Body of pancreas (tissue), 2 donors: ENCODE data around the genes ADGRL2 and SAMD13.

DNA sequence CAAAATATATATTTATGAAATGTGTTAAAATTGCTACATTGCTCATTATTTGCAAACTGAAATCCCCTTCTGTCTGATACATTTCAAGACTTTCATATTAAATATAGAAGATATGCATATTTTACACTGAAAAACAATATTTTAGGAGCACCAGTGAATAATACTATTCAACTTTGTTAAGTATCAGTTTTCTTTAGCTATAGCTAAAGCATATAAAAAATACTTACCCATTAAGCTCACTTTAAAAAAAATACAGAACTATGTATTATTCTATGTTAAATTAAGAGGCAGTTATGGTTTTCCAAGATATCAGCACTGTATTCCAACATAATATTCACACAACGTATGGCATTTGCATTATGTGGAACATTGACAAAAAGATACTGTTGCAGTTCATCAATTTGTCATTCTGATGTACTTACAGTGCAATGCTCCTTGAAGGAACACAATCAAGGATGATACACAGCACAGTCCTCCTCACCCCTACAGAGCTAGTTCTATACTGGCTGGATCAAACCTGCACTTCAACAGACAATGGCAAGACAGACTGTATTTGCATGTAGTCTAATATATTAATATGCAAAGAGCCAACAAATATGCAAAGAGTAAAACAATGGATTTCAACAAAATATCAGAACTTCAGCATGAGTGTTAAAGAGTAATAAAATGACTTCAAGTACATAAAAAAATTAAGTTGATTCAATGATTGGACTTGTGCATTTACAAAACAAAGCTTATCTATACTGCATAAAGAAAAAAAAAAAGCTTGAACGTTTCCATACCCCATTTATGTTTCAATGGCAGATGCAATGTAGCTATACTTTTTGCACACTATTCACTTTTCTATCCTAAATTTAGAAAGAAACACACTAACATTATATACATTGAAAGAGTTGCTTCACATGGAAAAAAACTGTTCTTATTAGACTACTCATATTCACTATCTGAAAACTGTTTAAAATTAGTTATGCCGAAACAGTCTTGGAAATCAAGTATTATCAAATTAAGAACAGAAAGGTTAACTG is 31.5 kb downstream of the FUBP1 start:
- PRO-cap: no peak
- RAMPAGE, long total RNA, 2 experiments: no peak in any of the 2 experiments

GRCh38 chr1:77951152-77951962 is 27.5 kb downstream of the FUBP1 start:
- PRO-cap: no peak
- RAMPAGE, long total RNA, 2 experiments: no peak in any of the 2 experiments

DNA sequence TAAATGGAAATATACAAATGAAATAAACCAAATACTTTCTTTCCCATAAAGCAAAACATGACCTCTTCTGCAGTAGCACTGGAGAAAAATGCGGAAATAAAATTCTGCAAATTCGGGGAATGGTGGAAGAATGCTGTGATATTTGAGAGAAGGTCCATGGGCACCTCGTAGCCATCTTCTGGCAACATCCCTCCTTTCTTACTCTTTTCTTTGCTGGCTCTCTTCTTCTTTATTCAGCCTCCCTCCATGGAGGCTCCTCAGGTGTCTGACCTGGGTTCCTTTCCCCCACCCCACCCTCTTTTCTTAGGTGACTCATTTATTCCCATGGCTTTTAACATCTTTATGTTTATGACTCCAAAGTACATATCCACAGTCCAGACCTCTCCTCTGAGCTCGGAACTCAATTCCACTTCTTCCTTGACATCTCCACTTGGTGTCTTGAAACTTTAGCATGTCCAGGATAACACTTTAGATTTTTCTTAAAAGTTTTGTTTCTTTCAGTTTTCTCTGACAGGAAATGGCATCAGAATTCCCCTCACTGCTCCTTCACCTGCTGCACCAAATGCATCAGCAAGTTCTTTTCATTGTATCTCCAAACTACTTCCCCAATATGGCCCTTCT is 95.7 kb downstream of the GIPC2 start:
- PRO-cap: no peak
- RAMPAGE, long total RNA, 2 experiments: no peak in any of the 2 experiments

DNA sequence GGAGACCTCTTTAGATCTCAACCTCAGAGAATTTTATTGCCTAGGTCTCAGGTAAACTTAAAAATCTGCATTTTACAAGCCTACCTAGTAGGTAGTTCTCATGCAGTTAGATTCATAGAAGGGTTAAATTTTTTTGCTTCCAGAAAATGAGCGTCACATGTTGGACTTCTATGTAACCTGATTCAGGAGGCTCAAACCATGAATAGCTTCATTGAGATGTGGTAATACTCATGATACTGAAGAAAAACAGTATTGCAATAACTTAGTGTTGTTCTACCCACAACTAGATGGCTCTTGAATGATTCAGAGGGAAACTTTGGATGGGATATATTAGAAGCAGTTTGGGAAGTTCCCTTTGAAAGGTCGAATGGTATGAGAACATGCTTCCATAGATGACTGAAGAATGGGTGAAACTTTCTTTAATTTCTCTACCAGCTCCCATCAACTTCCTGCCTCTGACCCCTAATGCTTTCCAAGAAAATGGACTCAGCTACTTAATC is 211.8 kb upstream of the PTGFR start:
- PRO-cap: no peak
- RAMPAGE, long total RNA, 2 experiments: no peak in any of the 2 experiments

DNA sequence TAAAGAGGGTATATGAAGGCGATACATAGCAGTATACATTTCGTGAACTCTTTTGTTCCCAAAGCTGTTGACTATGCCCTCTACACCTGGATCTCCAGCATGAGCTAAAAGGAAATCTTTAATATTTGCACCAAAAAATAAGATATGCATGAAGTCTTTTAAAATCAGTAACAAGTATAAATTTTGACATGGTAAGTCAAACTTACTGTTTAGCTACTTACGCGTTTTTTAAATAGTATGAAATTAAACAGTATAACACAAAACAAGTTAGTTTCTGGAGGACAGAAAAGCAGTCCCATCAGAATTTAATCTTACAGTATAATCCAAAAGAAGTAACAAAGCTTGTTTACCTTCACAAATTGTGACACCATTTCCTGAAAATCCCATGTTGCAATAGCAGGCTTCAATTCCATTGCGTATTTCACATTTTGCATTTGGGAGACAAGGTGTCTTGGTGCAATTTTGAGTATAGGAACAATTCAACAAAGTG is 1.8 kb downstream of the ADGRL4 start:
- PRO-cap: no peak
- RAMPAGE, long total RNA, 2 experiments: no peak in any of the 2 experiments

GRCh38 chr1:79262495-79263141 is 256.1 kb upstream of the ADGRL4 start:
- PRO-cap: no peak
- RAMPAGE, long total RNA, 2 experiments: no peak in any of the 2 experiments

GRCh38 chr1:81670222-81670775 is 130.4 kb upstream of the ADGRL2 start:
- PRO-cap: no peak
- RAMPAGE, long total RNA, 2 experiments: no peak in any of the 2 experiments

GRCh38 chr1:81699133-81699777 is 101.5 kb upstream of the ADGRL2 start:
- PRO-cap: no peak
- RAMPAGE, long total RNA, 2 experiments: no peak in any of the 2 experiments

- PRO-cap: bidirectional peak, plus-strand start at chr1:81801130, minus-strand start at chr1:81801046
- RAMPAGE, long total RNA, 2 experiments: start-site peak on the plus strand in 2 of 2 experiments, at chr1:81801401-81801510 at its widest, 65 to 69 reads per replicate
These were observed at the start of gene ADGRL2 for GRCh38 chr1:81800787-81801641. Gene ADGRL2, plus strand, starts transcription at chr1:81800934.

DNA sequence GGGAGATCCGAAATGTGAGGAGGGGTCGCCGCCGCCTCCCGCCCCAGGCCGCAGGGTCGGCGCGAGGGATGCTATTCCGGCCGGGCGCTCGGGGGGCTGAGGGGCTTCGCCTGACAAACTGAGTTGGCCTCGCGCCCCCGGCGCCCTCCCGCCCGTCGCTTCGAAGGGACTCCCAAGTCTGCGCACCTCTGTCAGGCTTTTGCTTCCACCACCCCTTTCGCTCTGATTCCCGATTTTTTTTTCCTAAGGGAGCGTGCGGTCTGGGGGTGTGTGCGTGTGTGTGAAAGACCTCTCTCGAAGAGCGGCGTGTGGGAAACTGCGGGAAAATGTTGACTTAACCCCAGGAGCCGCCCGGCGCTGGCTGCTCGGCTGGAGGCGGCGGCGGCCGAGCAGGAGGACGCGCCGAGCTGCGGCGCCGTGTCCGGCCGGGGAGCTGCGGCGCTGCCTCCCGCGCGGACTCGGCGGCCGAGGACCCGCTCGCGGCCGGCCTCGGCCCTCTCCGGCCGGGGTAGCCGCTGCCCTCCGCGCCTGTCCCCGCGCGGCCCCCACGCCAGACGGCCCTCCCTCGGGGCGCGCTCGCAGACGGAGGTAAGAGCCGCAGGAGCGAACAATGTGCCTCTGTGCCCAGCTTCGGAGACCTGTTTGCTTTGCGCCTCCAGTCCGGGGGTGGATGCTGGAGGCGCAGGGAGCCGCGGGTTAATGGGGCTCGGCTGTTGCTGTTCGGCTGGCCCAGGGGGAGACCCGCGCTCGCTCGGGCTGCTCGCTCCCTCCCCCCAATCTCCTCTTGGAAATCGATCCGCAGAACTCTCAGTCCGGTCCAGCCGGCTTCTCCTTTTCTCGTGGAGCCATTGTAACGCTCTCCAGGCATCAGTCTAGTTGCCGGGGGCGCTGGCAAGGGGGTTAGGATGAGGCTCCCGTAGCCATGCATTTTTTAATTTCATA is 1.2 kb downstream of the ADGRL2 start:
- PRO-cap: bidirectional peak, plus-strand start at position 418 of the sequence, minus-strand start at position 383 of the sequence; bidirectional peak, plus-strand start at position 870 of the sequence, minus-strand start at position 698 of the sequence
- RAMPAGE, long total RNA, 2 experiments: no peak in any of the 2 experiments

GRCh38 chr1:82162538-82162797 is 361.7 kb downstream of the ADGRL2 start:
- PRO-cap: no peak
- RAMPAGE, long total RNA, 2 experiments: no peak in any of the 2 experiments

GRCh38 chr1:83181982-83182962 is 816.7 kb downstream of the TTLL7 start:
- PRO-cap: no peak
- RAMPAGE, long total RNA, 2 experiments: no peak in any of the 2 experiments

- PRO-cap: no peak
- RAMPAGE, long total RNA, 2 experiments: no peak in any of the 2 experiments
These were observed 252.7 kb downstream of the TTLL7 start for GRCh38 chr1:83746200-83746670.

GRCh38 chr1:83764371-83764737 is 234.6 kb downstream of the TTLL7 start:
- PRO-cap: no peak
- RAMPAGE, long total RNA, 2 experiments: no peak in any of the 2 experiments

DNA sequence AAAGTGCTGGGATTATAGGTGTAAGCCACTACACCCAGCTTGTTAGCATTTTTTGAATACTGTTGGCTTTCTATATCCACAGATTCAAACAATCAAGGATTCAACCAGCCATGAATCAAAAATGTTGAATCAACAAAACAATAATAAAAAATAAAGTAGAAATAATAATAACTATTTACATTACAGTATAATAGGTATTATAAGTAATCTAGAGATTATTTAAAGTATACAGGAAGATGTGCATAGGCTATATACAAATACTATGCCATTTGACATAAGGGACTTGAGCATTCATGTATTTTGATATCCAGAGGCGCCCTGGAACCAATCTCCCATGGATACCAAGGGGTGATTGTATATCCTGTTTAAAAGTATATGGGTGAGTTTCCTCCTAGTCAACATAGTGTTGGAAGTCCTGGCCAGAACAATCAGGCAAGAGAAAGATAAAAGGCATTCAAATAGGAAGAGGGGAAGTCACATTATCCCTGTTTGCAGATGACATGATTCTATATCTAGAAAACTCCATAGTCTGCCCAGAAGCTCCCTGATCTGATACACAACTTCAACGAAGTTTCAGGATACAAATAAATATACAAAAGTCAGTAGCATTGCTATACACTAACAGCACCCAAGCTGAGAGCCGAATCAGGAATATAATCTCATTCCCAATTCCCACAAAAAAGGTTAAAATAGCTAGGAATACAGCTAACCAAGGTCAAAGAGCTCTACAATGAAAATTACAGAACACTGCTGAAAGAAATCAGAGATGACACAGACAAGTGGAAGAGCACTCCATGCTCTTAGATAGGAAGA is 38.0 kb upstream of the PRKACB start:
- PRO-cap: no peak
- RAMPAGE, long total RNA, 2 experiments: start-site peak on the plus strand in 1 of 2 experiments, centred at position 469 of the sequence, 5 reads per replicate

GRCh38 chr1:84298675-84299445 is 2.6 kb upstream of the SAMD13 start:
- PRO-cap: unidirectional peak, plus-strand start at chr1:84298742; unidirectional peak, minus-strand start at chr1:84299233
- RAMPAGE, long total RNA, 2 experiments: no peak in any of the 2 experiments

DNA sequence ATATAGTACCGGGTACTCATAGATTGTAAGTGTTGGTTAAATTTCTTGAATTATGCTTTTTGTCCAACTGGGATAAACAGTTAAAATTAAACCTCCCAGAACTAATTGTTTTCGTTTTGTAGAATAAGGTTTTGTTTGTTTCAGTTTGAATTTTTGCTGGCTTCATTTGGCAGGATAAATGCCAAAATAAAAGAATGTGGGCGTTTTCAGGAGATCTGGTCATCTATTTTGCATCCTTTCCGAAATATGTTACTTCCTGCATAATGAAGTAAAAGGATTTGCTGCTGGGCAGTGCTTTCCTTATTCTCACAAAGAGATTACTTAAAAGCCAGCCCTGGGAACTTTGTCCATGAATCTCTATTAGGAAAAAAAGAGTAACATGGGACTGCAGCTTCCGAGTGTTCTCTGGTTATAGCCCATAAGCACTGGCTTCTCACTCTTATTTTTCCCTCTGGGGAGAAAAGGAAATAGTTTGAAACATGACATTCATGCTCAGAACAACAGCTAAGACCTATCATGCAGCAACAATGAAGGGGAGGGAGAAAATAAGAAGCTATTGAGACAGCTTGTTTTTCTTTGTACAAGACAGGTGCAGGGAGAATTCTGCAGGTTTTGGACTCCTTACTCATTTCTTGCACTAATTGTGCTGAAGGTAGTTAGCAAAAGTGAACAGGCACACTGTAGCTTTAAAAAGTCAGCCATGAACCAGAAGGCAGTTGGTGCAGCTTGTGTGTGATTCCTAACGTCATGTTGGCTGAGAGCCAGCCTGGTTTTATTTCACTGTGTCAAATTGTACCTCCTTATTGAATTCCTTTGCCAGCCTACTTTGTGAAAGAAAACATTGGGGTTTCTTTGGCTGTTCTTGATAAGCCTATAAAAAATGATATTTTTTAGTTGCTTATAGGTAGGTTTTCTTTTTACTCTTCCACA is at the start of gene SAMD13:
SAMD13 (plus strand) TSS at position 811 of the 930 bp plus-strand sequence.
- PRO-cap: no peak
- RAMPAGE, long total RNA, 2 experiments: no peak in any of the 2 experiments

- PRO-cap: unidirectional peak, plus-strand start at chr1:84348344
- RAMPAGE, long total RNA, 2 experiments: no peak in any of the 2 experiments
These were observed 46.7 kb downstream of the SAMD13 start for GRCh38 chr1:84348228-84348588.

DNA sequence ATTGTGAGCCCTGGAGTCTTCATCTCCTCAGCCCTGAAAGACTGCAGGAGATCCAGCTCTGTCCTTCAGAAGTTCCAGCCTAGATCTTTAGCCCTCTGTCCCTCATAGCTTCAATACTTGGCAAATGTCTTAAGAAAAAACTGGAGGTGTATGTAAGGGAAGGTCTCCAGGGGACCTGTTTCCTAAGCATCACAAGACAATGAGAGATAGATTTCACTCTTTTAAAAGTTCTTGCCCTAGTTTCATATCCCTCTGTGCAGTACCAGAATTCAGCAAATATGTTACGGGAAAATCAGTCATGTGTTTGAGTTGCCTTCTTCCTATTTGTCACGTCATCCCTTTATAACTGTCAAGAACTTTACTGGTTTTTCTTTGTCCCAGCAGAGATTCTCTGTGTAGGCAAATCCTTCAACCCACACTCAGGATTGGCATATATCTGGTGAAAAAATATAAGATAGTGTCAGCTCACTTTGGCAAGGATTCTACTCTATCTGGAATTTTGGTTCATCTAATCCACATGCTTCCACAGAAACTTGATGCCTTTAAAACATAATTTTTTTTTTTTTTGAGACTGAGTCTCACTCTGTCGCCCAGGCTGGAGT is 32.3 kb downstream of the DNASE2B start:
- PRO-cap: no peak
- RAMPAGE, long total RNA, 2 experiments: no peak in any of the 2 experiments

DNA sequence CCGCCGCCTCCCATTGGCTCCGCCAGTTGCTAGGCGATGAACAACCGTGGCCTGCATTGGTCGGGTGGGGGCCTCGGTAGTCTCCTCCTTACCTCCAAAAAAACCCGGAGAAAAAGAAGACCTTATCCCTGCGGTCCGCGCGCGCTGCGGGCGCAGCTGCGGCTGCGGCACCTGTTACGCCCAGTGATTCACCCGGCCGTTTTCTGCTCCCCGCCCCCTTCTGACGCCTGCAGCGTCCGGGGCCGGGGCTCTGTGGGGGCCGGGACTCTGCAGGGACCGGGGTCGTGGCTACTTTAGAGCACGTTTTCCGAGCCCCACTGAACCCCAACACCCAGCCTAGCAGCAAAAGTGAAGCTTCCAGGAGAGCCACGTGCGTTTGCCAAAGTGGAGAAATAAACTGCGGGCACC is 325 bp upstream of the SSX2IP start:
- PRO-cap: bidirectional peak, plus-strand start at position 125 of the sequence, minus-strand start outside the sequence
- RAMPAGE, long total RNA, 2 experiments: no peak in any of the 2 experiments